NT2/D1 (cell line): ENCODE measurements around the gene TMEM14C.

GRCh38 chr6:8655211-8656082, 220.1 kb upstream of the SLC35B3 start:
- RRBS, 2 experiments: no CpG with 5 or more reads among the region's 8 CpGs

- RRBS, 2 experiments: no CpG with 5 or more reads among the region's 1 CpG
Measured at GRCh38 chr6:9101270-9101649, 665.9 kb upstream of the SLC35B3 start.

DNA sequence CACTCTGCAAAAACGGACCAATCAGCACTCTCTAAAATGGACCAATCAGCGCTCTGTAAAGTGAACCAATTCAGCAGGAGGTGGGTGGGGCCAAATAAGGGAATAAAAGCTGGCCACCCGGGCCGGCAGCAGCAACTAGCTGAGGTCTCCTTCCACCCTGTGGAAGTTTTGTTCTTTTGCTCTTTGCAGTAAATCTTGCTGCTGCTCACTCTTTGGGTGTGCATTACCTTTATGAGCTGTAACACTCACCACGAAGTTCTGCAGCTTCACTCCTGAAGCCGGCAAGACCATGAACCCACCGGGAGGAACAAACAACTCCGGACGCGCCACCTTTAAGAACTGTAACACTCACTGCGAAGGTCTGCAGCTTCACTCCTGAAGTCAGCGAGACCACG, 746.5 kb downstream of the TFAP2A start:
- RRBS, 2 experiments: no CpG with 5 or more reads among the region's 13 CpGs

- RRBS, 2 experiments: no CpG with 5 or more reads among the region's 2 CpGs
Measured at GRCh38 chr6:10141199-10141466, 273.7 kb downstream of the TFAP2A start.

DNA sequence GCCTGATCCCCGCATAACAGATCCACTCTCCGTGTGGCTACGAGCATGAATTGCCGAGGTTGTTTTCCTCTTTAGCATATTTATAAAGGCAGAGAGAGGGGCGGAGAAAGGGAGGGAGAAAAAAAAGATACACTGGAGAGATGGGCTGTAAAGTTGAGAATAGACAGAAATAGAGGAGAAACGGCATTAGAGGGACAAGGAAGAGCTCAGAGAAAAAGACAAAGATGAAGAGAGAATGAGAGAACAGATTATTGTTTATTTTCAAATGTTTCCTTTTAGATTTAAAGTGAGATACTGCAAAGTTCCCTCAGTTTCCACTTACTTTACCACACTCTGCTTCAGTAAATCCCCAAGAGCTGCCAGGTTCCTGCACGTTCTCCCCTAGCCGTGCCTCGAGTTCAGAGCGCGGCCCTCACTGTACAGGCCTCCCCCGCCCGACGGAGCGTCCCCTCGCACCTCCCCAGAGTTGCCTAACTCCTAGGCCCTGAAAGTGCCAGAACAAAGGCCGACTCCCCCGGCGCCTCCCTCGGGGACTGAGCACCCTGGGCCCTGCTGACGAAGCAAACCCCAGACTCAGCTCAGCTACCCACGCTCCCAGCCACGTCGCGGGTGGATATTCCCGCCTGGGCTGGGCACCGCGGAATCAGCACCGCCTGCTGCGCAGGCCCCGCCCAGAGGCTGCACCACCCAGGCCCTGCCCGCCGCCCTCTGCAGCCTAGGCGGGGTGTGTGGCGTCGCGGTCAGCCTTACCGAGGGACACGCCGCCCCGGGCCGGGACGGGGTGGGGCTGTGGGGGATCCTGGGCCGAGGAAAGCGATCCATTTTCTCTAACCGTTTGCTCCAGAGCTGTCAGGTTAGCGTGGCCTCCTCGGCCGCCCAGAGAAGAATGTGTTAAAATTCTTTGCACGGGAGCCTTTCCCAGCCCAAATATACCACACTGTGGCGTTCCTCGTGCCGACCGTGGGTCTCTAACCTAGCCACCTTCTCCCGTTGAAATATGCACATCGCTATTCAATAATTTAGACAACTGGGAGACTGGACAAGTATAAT, 31.6 kb downstream of the TFAP2A start:
- RRBS, 2 experiments: no CpG with 5 or more reads among the region's 56 CpGs

DNA sequence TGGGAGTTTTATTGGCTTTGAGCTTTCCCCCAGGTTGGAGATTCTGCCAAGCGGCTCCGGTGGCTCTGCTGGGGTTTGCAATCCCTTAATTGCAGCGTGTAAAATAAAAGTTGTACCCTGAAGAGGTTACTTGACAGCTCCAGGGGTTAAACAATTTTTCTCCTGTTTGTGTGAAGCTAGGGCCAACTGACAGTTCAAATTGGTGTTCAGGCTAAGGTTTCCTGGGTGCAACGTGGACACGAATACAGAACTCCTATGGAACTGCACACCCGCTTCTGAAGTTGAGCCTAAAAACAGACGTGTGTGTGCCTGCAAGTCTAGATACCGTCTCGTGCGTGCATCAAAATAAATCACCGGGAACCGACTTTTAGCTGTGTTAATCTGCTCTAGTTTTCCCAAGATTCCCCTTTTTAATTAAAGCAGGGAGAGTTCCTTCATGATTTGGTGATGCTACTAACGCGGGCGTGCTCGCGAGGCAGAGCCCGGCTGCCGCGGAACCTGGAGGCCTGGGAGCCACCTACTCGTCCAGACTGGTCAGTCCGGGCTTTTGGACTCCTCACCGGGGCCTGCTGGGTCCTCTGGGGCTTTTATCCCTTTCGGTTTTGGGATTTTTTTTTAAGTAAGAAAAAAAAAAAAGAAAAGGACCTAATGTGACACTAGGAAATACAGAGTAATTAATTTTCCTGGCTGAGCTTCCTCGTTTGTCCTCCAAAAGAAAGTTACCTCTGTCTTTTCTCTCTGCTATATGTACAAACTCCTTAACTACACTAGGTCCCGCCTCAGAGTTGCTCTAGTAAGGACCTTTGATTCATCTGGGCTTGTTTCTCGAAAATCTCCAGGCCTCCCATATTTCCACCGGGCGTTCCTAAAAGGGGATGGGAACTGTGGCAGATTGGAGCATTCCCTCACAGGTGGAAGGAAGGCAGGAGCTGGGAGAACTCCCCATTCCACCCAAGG, 1.2 kb upstream of the TFAP2A start:
- RRBS, 2 experiments: 6% methylated on average over 5 of the region's 29 CpGs

DNA sequence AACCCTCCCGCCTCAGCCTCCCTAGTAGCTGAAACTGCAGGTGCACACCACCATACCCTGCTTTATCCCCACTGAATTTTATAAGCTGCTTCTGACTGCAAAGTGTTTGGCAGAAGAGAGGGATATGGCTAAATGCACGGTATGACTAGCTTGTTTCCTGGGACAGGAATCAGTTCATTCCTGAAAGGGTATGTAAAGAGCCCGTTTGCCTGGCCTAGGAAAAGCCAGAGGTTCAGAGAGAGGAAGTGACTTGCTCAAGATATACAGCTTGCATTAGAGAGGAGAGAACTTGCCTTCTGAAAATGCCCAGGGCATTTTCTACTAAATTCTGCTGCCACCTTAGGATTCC, 738 bp upstream of the GCNT2 start:
- RRBS, 2 experiments: no CpG with 5 or more reads among the region's 3 CpGs

- RRBS, 2 experiments: no CpG with 5 or more reads among the region's 3 CpGs
Measured at GRCh38 chr6:10542090-10542461, 20.9 kb downstream of the GCNT2 start.

GRCh38 chr6:10659710-10660114, 34.7 kb downstream of the C6orf52 start:
- RRBS, 2 experiments: no CpG with 5 or more reads among the region's 31 CpGs

- RRBS, 2 experiments: under 1 to 2% methylated on average over 13 of the region's 63 CpGs
Measured at GRCh38 chr6:10722745-10723836, at the start of gene TMEM14C. Gene TMEM14C, plus strand, starts transcription at chr6:10723070.

- RRBS, 2 experiments: no CpG with 5 or more reads among the region's 3 CpGs
Measured at GRCh38 chr6:10726659-10726860, 3.7 kb downstream of the TMEM14C start.

- RRBS, 2 experiments: no CpG with 5 or more reads among the region's 8 CpGs
Measured at GRCh38 chr6:11026177-11026843, 17.8 kb downstream of the ELOVL2 start.

GRCh38 chr6:11093970-11095127, 715 bp downstream of the SMIM13 start:
- RRBS, 2 experiments: 1 to 2% methylated on average over 10 to 20 of the region's 80 CpGs

- RRBS, 2 experiments: no CpG with 5 or more reads among the region's 25 CpGs
Measured at GRCh38 chr6:11214204-11215370, 17.9 kb downstream of the NEDD9 start.

DNA sequence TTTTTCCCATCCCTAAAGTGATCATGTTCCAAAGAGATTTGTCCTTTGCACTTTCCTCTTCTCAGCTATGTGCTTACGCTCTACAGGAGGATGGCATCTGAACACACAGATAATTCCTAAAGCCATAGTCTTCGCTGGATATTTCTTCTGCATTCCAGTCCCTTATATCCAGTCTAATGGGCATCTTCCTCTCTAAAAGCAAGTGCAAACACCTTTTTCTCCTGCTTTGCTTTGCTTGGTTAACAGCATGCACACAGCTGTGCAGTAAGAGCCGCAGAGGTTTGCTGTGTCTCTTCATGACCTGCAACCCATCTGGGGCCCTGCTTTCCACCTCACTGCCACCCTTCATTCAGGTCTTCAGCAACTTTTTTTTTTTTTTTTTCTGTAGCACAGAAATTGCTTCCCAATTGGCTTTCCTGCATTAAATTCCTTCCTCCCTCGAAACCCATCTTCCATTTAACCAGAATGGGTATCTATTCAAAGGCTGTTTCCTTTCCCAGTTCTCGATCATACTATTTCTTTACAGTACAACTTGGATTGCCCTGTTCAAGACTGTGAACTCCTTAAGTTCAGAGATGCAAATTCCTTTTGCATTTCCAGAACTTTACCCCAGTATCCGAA, 14.4 kb downstream of the NEDD9 start:
- RRBS, 2 experiments: no CpG with 5 or more reads among the region's 6 CpGs

DNA sequence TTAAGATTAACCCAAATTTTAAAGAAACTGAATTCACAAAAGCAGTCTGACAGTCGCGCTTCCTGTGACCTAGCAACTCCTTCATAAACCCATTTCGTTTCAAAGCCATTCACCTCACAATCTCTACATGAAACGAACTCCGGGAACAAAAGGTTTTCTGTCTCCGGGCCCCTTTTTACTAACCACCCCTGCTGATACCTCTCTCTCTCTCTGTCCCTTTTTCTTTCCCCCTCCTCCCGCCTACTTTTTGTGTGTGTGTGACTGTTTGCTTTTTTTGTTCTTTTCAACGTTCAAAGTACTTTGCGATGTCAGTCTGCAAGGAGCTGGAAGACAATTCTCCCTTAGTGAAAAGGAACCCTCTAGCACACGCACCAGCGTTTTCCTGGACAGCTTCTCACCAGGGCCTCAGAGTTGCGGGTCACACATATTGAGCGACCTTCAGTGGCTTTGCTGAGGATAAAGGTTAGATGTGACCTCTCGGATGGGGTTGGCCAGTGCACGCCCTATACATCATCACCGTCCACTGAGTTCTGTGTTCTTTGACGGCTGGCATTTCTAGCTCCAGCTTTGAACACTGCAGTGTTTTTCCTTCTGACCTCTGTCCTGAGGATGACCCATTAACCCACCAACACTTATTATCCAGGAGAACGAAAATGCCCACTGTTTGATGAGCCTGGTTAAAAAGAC, 620 bp upstream of the NEDD9 start:
- RRBS, 2 experiments: no CpG with 5 or more reads among the region's 18 CpGs

GRCh38 chr6:11253458-11253929, 21.0 kb upstream of the NEDD9 start:
- RRBS, 2 experiments: no CpG with 5 or more reads among the region's 4 CpGs

DNA sequence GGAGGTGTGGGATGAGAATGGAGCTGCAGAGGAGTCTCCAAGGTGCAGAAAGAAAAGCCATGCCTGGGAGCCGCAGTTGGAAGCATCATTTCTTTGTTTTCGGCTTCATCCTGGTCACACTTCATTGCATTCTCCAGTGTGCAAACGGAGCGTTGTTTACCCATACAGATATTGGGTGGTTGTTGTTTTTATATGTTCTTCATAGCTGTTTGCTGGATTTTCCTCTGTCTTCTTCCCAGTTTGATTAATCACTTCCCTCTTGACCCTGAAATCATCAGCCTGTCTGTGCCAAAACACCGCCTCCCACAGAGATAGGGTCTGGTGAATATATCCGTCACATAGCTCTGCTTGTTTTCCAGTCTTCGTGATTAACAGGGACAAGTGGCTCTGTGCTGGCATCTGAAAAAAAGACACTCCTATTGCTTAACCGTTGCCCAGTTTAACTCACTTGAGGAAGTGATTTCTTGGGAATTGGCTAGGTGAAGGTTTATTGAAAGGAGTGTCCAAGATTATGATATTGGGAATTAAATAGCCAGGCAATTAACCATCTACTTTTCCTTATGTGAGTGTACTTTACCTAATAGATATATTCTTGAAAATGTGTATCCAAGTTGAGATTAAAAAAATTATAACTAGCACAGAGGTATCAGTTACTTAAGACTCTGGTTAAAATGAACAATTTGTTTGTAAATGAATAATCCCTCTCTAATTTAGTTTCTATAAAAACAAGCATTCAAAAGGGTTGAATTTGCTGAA, 40.4 kb upstream of the NEDD9 start:
- RRBS, 2 experiments: no CpG with 5 or more reads among the region's 8 CpGs

DNA sequence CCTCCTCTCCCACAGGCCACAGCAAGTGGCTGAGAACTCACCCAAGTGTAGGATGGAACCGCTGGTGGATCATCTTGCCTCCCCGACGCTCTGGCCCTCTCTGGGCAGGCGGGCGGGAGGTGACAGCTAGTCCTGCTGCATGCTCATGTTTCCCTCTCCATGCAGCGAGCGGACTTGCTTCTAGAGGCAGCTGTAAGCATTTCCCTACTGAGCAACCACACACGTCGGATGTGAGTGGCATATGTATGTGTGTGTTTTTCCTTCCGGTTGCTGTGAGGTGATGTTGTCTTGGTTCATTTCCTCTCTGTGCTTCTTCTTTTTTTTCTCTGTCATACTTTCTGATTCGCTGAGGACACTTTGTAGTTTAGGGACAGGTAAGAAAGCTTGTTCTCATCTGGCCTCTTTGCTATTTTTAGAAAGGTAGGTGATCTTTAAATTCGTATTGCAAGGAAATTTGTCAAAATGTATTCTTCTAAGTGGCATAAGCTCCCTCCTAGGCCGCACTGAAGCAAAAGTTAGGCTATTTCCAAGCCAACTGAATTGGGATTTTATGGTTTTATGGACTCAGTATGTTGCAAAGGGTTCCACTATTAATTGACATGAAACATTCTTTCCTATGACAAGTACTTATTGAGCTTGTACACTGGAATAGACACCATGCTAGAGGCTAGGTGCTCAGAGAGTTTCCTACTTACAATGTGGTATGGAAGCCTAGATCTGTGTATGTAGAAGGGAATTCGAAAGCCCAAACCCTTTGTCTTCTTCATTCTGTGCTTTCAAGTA, 149.8 kb upstream of the NEDD9 start:
- RRBS, 2 experiments: no CpG with 5 or more reads among the region's 14 CpGs

DNA sequence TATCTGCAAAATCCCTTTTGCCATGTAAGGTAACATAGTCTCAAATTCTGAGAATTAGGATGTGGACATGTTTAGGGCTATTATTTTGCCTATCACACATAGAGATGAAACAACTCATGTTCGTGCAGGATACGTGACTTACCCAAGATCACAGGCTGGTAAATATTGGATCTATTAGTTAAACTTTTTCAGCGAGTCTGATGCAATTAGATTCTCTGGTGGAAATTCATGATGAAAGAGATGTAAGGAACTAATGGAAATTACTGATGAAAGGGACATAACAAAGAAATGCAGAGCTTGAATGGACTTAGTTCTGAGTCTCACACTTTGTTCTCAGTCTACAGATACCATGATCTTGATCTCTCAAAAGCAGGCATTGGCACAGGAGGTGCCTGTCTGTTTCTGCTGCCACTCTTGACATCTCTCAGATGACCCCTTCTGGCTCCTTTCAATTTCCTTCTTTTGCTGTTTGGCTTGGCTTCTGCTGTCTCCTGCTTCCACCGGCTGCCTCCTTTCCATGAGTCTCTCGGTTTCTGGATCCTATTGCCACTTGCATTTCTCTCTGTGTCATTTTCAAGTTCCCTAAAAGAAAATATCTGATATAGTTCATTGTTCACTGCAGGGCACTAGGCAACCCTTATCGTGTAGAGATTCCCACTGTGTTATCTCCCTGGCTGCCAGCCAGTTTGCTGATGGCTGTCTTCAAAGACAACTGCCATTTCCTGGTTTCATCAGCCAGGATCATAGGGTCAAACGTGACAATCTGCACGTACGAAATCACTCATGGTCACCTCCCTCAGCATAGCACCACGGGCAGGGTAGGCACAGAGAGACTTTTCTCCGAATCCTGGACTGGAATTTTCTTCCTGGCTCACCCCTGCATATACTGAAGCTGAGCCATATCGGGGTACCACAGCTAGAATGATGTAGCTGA, 144.8 kb upstream of the TMEM170B start:
- RRBS, 2 experiments: no CpG with 5 or more reads among the region's 12 CpGs